MCF 10A (cell line): Measurements from ENCODE around the genes CCNA2, TRPC3 and IL21.

GRCh38 chr4:121823365-121824310, at the start of gene CCNA2:
Gene CCNA2 (minus strand): TSS chr4:121823883.
- PRO-cap = bidirectional peak, plus-strand start at chr4:121824116, minus-strand start at chr4:121823926
- RRBS = under 1% methylated on average over 19 of the region's 83 CpGs

DNA sequence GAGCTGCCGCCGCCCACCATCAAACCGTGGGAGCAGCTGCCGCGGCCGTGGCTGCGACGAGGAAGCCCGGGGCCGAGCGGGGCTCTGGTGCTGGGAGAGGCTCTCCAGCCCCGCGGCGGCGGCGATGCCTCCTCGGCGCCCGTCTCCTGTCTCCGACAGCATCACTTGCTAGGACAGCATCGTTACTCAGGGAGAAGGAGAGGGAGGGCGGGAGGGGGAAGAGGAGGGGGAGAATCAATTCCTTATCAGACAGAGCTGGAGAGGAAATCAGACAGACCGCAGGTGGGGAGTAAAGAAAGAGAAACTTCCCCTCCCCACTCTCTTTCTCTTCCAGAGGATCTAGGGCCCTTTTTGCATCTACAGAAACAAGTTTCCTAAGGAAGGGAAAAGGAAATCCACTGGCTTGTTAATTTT, at the start of gene TRPC3:
TRPC3 (minus strand) TSS at position 188 of the 414 bp plus-strand sequence.
- PRO-cap = no peak
- RRBS = no CpG with 5 or more reads among the region's 23 CpGs

DNA sequence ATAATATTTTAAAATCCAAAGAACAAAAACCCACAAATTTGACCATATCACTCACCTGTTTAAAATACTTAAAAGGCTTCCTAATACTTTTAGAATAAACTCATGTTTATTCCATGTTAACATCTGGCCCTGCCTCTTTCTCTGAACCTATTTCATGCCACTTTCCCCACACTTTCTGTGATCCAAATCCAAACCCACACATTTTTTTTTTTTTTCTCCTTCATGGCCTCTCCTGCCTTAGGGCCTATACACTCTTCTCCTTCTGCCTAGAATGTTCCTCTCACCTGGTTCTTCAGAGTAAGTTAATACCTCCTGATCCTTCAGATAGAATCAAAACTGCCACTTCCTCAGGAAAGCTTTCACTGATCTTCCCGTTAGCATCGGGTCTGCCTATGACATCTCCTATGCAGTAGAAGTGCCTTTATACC, 84.1 kb upstream of the TRPC3 start:
- PRO-cap = no peak
- RRBS = no CpG with 5 or more reads among the region's 2 CpGs

GRCh38 chr4:122153166-122153447, 976 bp downstream of the BLTP1 start:
- PRO-cap = no peak
- RRBS = no CpG with 5 or more reads among the region's 3 CpGs

DNA sequence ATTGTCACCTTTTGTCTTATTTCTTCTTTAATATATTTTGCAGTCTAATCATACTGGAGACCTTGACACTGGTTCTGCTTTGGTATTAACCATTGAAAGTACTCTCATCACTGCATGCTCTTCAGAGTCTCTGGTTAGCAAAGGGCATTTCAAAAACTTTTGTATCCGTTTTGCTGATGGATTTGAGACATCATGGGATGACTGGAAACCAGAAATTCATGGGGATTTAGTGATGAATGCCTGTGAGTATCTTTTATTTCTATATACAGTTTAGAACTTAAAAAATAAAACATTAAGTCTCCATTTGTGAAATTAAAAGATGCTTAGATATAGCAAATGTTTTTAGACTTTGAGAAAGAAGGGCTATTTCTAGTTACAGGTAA, 69.6 kb upstream of the ADAD1 start:
- PRO-cap = no peak
- RRBS = no CpG with 5 or more reads among the region's 1 CpG

DNA sequence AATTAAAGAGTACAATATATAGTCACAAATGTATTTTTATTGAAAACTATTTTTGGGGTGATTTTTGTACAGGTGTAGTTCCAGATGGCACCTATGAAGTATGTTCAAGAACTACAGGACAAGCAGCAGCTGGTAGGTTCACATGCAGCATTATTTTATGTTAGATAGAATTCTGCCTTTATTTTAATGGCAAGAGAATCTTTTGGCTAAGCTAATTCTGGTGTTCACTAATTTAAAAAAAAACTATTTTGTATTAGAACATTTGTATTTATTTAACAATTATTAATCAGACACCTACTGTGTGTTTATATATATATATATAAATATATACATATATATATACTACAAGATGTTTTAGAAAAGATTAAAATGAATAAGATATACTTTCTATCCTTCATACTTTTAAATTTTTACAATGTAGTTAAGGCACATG, 65.2 kb upstream of the ADAD1 start:
- PRO-cap = no peak

GRCh38 chr4:122458458-122458837, 1.9 kb upstream of the IL2 start:
- PRO-cap = no peak
- RRBS = no CpG with 5 or more reads among the region's 5 CpGs

- PRO-cap = no peak
- RRBS = no CpG with 5 or more reads among the region's 3 CpGs
Observed at GRCh38 chr4:122620960-122621312, at the start of gene IL21. Gene IL21 (minus strand): TSS chr4:122621066.

- PRO-cap = bidirectional peak, plus-strand start at chr4:122783536, minus-strand start at chr4:122783365
- RRBS = no CpG with 5 or more reads among the region's 12 CpGs
Observed at GRCh38 chr4:122782995-122783776, 43.4 kb upstream of the FGF2 start.

DNA sequence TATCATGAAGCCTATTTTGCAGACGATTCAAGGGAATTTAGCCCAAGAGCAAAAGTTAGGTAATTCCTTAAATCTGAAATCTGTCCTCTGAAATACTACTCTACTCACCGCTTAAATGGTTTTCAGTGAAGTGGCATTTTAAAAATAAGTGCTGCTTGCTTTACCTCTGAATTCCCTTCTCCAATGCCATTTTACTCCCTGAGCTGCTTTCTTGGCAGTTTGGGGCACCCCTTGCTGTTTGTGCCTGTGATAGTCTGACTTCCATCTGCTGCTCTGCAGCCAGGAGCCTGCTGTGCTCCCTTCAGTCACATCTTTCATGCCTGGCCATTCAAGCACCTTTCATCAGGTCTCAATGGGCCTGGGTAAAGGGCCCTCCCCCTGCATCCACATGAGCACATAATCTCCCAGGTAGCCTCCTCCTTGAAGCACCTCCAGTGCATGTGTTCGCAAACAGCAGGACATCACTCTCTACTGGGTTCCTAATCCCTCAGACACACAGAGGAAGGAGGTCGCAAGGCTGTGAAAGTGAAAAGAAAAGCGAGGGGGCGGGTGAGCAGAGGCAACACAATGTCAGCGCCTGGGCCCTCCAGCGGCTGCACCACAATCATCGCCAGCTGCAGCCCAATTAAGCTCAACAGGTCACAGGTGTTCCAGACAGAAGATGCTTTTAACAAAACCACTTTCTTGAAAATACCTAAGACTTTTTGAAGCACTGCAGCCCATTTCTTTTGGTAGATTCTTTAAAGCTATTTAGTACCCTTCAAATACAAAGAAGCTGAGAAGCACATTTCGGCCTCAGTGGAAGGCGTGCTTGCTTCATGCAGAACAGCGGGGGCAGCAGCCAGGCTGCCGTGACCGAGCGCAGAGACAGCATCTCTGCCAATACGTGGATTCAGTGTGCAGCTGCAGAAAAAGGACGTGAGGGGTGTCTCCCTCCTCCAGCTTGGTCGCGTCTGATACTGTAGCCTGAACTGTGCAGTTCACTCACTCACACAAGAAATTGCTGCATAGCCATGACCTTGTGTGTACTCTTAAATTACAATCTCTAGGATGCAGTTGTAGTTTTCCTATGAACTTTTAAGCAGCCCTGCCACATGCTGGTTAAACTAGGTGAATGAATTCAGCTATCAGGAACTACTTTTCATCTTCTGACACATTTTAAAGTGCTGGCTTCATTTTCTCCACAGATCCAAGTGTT, 92.3 kb upstream of the SPRY1 start:
- PRO-cap = no peak
- RRBS = no CpG with 5 or more reads among the region's 19 CpGs

GRCh38 chr4:123504864-123505421, 108.3 kb downstream of the SPRY1 start:
- PRO-cap = no peak
- RRBS = no CpG with 5 or more reads among the region's 12 CpGs

DNA sequence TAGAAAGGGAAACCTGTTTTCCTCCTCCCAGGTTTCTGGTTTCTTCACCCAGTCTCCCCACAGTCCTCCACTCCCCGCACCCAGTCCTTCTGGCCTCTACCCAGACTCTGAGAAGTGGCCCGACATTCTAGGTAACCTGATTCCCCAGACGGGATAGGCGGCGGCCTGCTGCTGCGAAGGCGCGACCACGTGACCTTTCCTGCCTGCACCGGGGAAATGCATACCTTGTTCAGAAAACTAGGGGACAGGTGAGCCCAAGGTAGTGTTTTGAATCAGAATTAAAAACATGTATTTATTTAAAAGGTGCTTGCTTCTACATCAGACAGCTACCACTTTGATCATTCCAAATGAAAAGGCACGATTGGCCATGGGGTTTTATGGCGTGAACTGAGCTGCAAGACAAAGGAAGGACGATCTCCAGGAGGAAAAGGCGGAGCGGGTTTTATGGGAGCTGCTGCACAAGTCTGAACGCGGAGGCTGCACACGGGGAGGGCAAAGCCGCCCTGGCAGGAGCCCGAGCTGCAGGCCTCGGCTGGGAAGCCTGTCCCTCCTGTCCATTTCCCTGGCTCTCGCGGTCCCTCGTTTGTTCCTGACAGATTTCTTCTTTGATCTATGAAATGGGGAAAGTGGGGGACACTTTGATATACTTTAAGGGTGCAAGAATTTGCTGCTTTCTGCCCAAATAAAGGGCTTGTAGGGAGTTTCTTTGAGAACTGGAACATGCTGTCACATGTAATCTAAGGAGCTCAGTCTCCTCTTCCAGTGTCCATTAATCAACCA, 150.8 kb downstream of the SPRY1 start:
- PRO-cap = no peak
- RRBS = no CpG with 5 or more reads among the region's 24 CpGs

GRCh38 chr4:123566514-123566894, 169.9 kb downstream of the SPRY1 start:
- PRO-cap = no peak

DNA sequence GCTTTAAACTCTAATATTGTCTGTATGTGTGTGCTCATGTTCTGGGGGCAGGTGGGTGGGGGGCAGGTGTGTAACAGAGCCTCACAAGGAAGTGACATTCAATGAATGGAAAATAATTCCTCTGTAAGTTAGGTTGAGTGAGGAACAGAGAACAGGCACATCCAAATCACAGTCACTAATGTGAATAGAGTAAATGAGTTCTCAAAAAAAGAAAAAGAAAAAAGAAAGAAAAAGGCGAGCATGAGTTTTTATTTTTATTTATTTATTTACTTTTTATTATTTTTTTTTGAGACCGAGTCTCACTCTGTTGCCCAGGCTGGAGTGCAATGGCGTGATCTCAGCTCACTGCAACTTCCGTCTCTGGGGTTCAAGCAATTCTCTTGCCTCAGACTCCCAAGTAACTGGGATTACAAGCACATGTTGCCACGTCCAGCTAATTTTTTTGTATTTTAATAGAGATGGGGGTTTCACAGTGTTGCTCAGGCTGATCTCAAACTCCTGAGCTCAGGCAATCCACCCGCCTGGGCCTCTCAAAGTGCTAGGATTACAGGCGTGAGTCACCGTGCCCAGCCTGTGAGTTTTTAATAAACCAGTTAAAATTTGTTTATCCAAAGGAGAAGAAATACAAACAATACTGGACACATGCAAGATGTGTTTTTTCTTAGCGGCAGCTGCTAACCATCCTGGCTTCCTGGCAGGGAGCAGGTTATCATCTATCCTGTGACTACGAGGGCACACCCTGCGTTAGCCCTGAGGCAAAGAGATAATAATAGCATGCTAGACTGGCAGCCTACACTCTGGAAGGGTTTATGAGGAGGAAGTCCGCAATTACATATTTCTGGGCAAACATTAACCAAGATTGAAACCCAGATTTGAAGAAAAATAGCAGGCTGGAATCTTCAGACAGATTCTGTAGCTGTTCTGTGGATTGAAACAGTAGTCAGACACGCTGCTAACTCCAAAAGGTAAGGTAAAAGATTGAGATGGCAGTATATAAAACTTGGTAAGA, 191.3 kb downstream of the SPRY1 start:
- PRO-cap = no peak
- RRBS = no CpG with 5 or more reads among the region's 13 CpGs

GRCh38 chr4:124019809-124020669, 623.4 kb downstream of the SPRY1 start:
- PRO-cap = no peak
- RRBS = no CpG with 5 or more reads among the region's 4 CpGs

- PRO-cap = no peak
- RRBS = no CpG with 5 or more reads among the region's 3 CpGs
Observed at GRCh38 chr4:124030359-124030582, 633.7 kb downstream of the SPRY1 start.

DNA sequence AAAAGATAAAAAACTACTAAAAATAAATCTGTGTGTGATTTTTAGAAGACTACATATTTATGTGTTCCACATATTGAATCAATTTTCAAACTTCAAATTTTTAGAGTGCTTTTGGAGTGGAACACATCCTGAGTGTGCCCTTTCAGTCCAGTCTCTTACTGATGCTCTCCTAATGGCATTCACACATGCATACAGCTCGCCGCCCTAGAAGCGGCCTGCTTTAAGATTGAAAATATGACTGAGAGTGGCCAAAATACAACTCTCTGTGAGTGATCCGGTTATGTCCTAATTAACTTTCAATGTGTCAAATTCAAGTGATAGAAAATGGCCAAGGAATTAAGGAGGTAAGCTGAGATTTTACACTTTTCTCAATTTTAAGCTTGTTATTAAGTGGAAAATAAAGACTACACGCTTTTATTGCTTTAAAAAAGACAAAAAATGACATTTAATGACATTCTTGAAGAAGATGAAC, 628.7 kb downstream of the ANKRD50 start:
- PRO-cap = no peak
- RRBS = no CpG with 5 or more reads among the region's 5 CpGs

DNA sequence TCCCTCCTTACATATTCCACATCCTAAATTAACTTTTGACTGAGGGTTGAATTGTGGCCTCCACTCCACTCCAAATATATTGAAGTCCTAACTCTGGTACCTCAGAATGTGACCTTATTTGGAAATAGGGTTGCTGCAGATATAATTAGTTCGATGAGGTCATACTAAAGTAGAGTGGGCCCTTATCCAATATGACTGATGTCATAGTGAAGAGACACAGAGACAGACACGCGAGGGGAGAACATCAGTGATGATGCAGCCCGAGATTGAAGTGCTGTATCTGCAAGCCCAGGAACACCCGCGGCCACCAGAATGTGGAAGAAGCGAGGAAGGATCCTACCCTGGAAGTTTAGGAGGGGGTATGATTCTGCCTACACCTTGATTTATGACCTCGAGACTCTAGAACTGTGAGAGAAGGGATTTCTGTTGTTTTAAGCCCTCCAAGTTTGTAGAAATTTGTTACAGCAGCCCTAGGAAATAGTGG, 279.0 kb downstream of the ANKRD50 start:
- PRO-cap = no peak
- RRBS = no CpG with 5 or more reads among the region's 8 CpGs

DNA sequence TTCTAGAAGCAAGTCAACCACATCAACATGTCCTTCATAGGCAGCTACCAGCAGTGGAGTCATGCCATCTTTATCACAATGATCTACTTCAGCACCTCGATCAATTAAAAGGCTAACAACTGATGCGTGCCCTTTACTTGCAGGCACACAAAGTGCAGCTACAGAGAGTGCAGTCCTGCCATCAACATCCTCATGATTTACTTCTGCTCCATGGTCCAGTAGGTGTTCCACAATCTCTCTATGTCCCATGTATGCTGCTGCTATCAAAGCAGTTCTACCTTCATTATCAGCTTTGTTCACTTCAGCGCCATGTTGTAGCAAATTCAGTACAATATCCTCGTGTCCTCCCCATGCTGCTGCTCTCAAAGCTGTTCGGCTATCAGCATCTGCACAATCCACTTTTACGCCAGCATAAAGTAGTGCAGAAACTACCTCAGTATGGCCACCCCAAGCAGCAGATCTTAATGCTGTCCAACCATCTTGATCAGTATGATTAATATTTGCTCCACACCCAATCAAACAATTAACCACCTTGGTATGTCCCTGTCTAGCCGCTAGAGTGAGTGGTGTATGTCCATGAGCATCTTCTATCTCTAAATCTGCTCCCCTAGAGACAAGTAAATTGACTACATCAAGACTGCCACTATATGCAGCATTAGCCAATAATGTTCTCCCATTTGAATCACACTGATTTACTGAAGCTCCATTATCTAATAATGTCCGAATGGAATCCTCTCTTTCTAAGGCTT, 41.4 kb downstream of the ANKRD50 start:
- PRO-cap = no peak
- RRBS = no CpG with 5 or more reads among the region's 8 CpGs

- PRO-cap = bidirectional peak, plus-strand start at chr4:124711597, minus-strand start at chr4:124711610
- RRBS = no CpG with 5 or more reads among the region's 12 CpGs
Observed at GRCh38 chr4:124710981-124711830, 1.3 kb downstream of the ANKRD50 start.